Smooth muscle cell (in vitro differentiated cells): ENCODE measurements around the gene RNF141.

DNA sequence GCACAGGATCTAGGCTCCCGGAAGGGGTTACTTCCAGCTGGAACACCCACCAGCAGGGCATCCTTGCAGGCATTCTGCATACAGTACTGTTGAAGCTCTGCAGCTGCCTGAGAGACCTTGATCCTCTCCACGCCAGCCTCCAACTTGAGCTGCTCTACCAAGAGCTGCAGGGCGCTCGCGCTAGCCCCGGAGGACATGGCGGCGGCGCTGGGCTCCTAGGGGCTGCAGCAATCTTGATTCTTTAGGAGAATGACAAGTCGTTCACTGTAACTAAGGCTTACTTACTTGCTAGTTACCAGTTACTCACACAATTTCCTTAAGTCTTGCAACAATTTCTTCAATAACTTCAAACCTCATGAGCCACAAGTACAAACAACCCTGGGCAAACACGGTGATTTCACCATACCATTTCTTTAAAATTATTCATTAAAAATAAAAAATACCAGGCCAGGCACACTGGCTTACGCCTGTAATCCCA is 21.9 kb downstream of the SBF2 start:
- RAMPAGE, long total RNA = no peak

- RAMPAGE, long total RNA = no peak
Measured at GRCh38 chr11:10292106-10292601, 1.9 kb downstream of the SBF2 start.

- RAMPAGE, long total RNA = no peak
Measured at GRCh38 chr11:10306182-10306933, 1.5 kb downstream of the ADM start.

DNA sequence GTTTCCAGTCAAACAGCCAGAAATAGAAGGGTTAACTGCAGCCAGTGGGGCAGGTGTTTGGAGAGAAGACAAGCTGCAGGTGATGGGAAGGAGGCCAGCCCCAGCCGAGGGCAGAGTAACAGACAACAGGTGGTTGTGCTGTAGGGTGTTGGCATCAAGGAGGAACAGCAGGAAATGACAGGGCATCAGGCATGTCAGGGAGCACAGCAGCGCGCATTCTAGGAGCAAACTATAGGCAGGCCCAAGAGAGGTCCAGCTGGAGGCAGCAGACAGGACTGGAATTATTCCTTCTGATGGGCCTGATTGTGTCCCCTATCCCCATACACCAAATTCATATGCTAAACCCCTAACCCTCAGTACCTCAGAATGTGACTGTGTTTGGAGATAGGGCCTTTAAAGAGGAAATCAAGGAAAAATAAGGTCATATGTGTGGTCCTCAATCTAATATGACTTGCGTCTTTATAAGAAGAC is 13.6 kb downstream of the ADM start:
- RAMPAGE, long total RNA = no peak

GRCh38 chr11:10351463-10352181 is 46.7 kb downstream of the ADM start:
- RAMPAGE, long total RNA = no peak

GRCh38 chr11:10461391-10461885 is 6.4 kb downstream of the AMPD3 start:
- RAMPAGE, long total RNA = no peak

- RAMPAGE, long total RNA = no peak
Measured at GRCh38 chr11:10467036-10467976, 12.2 kb downstream of the AMPD3 start.

DNA sequence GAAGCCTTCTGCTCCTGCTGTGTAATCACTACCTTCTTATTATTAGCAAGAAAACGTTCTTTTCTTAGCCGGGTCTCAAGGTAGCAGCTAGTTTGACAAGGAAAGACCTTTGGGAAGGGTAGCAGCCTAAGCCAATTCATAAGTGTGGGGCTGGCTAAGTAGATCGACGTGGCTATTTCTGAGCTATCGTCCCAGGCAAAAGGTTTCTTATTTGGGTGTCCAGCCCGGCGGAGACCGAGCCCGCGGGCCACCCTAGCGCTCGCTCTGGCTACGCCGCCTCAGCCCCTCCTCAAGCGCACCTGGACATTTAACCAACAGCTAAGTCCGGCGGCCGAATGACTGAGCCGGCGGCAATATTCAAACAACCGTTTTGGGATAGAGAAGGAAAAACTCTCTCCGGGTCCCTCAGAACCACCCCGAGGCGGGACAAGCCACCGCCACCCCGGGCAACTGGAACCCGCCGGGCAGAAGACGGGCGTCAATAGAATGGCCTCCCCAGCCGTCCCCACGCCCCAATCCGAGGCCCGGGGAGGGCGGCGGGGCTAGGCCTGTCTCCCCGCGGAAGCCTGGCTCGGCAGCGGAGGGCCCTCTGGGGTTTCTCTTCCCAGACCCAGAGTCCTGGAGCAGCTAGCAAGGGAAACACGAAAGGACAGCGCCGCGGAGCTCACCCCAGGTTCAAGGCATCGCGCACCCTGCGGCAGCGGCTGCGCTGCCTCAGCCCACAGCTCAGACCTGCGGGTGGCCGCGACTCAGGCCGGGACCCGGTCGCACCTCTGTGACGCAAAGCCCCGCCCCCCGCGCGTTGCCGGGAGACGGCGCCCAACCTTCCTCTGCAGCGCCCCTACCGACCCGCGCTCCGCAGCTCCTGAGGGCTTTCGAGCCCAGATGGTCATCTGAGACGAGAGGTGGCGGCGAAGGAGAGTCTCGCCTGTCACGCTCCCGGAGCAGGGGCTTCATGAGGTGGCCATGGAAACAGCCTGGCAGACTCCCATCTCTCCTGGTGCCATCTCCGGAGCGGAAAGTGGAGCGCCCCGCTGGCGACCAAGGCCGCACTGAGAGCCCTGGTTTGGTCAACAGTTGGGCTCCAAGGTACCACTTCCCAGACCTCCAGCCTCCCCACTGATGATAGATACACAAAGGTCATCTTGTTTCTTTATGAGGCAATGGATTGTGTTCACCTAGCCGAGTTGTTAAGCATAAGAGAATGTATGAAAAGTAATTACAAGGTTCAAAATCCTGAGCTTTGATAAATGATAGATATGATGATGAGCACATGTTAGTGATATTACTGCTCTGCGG is at the start of gene RNF141:
TSS of gene RNF141 (minus strand) at position 734 of the 1,299 bp plus-strand sequence.
- RAMPAGE, long total RNA = start-site peak on the minus strand centred at position 725 of the sequence, 65 bp wide, 384 and 265 reads in 2 replicates; start-site peak on the plus strand centred at position 859 of the sequence, 67 bp wide, 19 and 9 reads in 2 replicates

DNA sequence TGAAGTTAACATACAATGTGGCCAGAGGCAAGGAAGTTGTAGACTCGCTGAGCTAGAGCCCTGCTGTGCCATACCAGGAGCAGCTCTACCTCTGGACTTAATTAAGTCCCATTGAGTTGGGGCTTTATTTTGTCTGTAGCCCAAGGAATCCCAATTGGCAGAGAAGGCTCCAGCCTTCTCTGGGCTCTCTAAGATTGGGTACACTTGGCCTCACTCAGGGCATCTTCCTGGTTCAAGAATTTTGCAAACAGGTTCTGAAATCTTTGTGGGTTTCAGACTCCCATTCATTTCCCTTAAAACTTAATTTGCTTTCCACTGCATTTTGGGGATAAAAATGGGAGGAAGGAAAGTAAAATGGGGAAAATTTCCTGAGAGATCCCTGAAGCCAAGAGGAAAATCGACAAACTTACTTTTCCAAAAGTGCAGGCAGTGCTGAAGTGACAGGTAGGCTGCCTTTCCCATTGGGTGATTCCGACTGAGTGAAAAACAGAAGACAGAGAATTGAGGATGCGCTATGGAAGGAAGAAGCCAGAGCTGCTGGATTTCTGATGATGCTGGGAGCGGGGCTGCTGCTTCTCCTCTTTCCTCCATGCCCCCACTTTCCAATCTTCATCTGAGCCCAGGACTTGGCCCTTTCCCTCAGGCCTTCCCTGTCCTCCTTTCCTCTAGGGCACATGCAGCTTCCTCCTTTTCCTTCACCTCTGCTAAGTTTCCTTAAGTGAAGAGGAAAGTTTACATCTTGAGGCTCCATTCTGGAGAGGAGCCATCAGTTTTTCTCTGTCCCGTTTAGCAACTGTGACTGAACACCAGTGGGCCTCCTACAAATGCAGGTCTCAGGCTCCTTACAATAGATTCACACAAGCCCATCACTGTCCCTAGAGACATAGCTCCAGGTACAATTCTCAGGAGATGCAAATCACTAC is 22.9 kb upstream of the LYVE1 start:
- RAMPAGE, long total RNA = no peak

DNA sequence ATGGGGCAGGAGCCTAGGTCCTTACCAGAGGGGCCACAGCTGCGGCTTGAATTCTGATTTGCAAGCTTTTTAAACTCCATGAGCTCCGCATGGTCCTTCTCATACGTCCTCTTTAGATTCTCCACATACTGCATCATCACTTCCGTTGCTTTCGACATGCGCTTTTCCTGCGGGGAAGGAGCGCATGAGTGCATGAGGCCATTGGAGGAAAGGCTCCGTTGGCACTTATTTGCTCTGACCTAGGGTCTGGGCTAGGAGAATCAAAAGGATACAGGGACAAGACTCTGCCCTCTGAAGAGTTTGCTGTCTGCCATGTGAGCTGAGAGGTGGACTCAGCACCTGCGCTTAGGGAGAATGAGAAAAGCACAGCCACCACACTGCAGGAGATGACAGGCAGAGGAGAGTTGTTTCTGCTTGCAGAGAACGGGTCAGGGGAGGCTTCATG is 32.5 kb upstream of the LYVE1 start:
- RAMPAGE, long total RNA = no peak

DNA sequence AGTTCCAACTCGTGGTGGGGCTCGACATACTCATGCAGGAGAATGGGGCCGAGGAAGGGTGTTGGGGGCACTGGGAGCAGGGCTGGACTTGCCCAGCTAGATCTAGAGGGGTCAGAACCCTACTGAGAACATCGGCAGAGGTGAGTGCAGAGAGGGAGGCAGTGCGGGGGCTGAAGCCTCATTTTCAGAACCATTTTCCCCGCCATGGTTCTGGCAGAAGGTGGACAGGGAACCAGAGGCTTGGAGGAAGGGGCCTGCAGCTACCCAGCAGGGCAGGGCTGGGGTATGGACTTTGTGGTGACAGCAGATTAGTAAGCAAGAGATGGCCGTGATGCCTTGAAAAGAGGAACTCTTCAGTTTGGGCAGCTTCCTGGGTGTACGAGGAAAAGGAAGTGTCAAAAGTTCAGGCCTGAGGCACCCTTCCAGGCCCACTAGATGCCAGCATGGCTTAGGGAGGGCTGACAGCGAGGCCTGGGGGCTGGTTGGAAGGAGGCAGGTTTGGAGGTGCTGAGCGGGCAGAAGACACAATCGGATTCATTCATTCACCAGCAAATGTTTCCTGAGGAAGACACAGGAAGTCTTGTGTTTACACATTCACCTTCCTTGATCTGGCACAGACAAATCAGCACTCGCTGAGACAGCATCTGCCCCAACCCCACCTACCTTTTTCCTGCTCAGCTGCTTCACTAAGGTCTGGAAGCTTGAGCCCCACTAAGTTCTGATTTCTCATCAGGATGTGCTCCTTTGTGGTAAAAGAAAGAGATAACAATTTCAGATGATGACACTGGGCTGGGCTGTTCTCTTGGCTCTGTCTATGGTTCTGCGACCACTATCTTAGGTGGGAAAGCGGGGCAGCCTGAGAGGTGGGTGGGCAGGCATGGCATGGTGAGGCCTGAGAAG is 54.9 kb upstream of the LYVE1 start:
- RAMPAGE, long total RNA = no peak

DNA sequence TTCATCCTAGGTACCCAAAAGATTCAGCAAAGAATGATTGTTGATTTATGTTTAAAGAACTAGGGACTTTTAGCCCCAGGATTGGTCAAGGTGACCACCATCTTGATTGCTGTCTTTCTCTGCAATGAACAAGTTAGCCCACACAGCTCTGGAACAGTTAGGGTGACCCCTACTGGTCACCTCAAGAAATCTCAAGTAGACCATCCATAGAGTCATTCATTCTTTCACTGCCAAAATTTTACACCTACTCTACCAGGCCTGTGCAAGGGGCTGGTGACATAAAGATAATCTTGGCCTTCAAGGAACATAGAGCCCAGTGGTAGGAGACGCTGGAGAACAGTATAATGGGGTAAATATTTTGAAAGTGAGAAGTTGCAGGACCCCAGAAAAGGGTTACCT is 39.3 kb downstream of the IRAG1 start:
- RAMPAGE, long total RNA = no peak

DNA sequence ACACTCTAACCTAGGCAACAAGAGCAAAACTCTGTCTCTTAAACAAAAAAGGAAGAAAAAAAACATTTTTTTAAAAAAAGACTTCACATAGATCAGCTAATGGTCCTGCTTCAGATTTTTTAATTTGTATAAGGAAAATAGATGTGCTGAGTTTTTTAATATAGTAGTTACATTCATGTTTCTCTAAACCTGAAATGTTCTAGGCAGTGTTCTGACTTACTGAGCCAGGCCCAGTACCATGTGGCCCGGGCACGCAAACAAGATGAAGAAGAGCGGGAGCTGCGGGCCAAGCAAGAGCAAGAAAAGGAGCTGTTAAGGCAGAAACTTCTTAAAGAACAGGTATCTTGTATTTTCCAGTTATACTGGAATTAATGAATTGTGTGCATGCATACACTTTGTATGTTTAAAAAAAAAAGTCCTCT is 21.3 kb downstream of the CTR9 start:
- RAMPAGE, long total RNA = no peak

- RAMPAGE, long total RNA = no peak
Measured at GRCh38 chr11:10773928-10774282, 22.9 kb downstream of the CTR9 start.

GRCh38 chr11:10809034-10810082 is 632 bp upstream of the EIF4G2 start:
- RAMPAGE, long total RNA = no peak

GRCh38 chr11:10908225-10908746 is 50.4 kb upstream of the ZBED5 start:
- RAMPAGE, long total RNA = no peak

DNA sequence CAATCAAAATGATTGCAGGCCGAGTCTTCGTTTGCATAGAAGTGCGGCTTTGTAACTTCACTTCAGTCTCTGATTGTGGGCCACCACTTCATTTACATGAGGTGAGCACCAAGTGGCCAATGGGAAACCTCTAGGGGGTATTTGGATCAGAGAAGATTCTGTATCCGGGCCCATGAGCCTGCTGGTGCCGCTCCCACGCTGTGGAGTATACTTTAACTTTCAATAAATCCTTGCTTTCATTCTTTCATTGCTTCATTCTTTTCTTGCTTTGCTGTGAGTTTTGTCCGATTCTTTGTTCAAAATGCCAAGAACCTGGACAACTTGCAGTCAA is 50.9 kb upstream of the ZBED5 start:
- RAMPAGE, long total RNA = no peak

DNA sequence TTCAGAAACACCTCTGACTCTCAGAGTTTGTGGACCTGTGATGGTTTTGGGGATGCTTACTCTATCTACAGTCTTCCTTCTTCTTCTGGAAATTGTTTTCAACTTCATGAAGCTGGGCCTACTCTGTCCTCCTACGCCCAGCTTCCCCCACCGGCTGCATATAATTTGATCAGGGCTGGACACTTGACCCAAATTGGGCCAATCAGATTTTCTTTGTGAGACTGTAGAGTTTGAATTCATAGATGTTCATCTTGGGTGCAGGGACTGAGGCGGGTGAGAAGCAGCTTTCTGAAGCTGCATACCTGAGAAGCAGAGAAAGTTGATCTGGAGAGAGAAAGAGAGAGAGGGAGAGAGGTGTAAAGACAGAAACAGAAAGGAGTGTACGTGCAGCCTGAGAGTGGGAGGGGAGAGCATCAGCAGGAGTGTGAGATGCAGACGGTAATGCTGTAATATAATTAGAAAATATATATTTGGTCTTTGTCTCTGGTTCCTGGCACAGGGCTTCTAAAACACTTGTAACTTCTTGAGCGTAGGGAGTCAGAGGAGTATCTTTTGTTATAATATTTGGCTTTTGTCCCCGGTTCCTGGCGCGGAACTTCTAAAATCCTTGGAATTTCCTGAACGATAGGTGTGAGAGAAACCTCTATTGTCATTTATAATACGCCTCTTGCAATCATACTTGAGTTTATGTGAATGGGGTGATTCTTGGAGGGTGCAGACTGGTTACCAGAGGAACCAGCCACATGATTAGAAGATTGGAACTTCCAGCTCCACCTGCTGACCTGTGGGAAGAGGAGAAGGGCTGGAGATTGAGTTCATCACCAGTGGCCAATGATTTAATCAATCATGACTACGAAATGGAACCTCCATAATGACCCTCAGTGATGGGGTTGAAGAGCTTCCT is 53.9 kb upstream of the ZBED5 start:
- RAMPAGE, long total RNA = no peak

GRCh38 chr11:10930466-10931037 is 72.7 kb upstream of the ZBED5 start:
- RAMPAGE, long total RNA = no peak

DNA sequence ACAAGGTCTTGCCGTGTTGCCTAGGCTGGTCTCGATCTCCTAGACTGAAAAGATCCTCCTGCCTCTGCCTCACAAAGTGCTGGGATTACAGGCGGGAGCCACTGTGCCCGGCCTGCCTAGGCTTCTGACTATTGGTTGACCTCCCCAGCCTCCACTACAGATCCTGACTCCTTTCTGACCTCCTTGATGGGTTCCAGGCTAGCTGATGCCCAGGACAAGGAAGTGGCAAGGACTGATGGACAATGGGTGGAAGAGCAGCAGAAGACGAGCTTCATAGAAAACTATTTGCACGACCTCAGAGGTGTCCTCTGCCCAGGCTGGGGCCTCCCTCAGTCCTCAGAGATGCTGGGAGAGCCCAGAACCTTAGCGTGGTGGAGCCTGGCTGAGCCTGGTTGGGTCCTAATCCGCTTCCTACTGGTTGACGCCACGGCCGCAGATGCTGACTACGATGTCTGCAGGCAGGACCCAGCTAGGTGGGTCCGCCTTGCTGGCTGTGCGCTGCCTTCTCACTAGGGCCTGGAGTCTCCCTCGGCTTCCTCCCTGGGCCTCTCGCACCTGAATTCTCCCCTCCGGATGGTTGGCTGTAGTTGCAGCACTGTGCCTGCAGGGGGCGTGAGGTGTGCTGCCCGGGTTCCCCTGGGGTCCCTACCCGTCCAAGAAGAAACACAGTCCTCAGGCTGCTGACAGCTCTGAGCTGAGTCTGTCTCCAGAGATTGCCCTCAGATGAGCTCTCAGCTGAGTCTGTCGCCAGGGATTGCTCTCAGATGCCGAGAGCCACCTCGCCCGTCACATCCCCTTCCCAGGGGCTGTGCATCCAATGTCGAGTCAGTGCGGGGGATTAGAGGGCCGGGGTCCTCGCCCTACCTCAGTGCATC is 197.3 kb downstream of the CSNK2A3 start:
- RAMPAGE, long total RNA = no peak